Uterus (tissue), 7 donors: ENCODE results near the gene WDR20.

GRCh38 chr14:101927724-101928336 lies 36.5 kb upstream of the DYNC1H1 start:
- PRO-cap, 4 experiments, result peak in 4 of 4 experiments; most common plus-strand start chr14:101928107 (in 3); most common minus-strand start chr14:101927956 (in 1)
- RAMPAGE, long total RNA, 2 experiments, result no peak in any of the 2 experiments
- RRBS, result no CpG with 5 or more reads among the region's 11 CpGs

DNA sequence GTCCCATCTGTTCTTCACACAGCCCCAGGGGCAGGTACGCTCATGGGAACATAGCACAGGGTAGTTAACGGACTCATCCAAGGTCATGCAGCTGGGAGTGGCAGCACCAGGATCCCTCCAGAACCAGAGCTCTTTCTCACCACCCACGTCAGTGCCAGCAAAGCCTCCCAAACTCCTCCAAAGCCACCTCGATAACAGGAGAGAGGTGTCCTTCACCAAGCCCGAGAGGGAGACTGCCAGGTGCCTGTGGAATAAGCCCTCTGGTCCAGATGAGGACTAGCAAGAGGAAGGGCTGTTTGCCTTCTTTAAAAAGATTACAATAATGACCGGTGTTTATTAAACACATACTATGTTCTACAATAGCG lies 11.1 kb upstream of the DYNC1H1 start:
- PRO-cap, 4 experiments, result no peak in any of the 4 experiments
- RAMPAGE, long total RNA, 2 experiments, result no peak in any of the 2 experiments
- RRBS, result no CpG with 5 or more reads among the region's 7 CpGs

DNA sequence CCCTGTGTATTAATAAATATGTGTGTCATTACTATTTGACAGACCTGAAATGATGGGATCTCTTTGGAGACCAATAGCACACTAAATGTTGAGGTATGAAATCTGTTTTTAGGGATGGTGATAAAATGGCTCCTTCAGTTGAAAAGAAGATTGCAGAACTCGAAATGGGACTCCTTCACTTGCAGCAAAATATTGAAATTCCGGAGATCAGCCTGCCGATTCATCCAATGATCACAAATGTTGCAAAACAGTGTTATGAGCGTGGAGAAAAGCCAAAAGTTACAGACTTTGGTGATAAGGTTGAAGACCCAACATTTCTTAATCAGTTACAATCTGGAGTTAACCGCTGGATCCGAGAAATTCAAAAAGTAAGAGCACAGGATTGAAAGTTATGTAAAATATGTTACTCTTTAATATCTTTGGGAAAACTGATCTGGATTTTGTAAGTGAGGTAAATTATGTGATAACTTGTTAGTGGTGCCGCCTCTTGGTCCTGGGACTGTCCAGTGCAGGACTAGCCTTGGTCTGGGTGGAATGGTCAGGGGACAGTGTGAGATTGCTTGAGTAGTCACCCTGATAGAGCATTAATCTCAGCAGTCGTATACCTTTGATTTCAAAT lies 15.3 kb downstream of the DYNC1H1 start:
- PRO-cap, 4 experiments, result no peak in any of the 4 experiments
- RAMPAGE, long total RNA, 2 experiments, result no peak in any of the 2 experiments
- RRBS, result no CpG with 5 or more reads among the region's 8 CpGs

DNA sequence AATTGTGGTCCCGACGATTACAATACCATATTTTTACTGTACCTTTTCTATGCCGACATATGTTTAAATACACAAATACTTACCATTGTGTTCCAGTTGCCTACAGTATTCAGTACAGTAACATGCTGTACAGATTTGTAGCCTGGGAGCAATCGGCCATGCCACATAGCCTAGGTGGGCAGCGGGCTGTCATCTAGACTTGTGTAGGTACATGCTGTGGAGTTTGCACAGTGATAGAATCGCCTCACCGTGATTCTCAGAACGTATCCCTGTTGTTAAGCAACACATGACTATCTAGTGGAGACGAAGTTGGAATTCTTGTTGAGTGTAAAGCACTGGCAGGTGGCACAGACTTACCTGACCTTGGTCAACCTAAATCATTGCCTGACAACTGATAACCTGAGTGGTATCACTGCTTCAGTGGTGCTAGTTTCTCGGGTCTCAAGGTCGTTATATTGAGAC lies 25.5 kb downstream of the DYNC1H1 start:
- PRO-cap, 4 experiments, result no peak in any of the 4 experiments
- RAMPAGE, long total RNA, 2 experiments, result no peak in any of the 2 experiments
- RRBS, result no CpG with 5 or more reads among the region's 11 CpGs

- PRO-cap, 4 experiments, result no peak in any of the 4 experiments
- RAMPAGE, long total RNA, 2 experiments, result start-site peak on the plus strand in 1 of 2 experiments, at chr14:102048466-102048665 at its widest, 29 reads per replicate
- RRBS, result no CpG with 5 or more reads among the region's 23 CpGs
These were observed 38.4 kb downstream of the HSP90AA1 start for GRCh38 chr14:102048346-102048918.

DNA sequence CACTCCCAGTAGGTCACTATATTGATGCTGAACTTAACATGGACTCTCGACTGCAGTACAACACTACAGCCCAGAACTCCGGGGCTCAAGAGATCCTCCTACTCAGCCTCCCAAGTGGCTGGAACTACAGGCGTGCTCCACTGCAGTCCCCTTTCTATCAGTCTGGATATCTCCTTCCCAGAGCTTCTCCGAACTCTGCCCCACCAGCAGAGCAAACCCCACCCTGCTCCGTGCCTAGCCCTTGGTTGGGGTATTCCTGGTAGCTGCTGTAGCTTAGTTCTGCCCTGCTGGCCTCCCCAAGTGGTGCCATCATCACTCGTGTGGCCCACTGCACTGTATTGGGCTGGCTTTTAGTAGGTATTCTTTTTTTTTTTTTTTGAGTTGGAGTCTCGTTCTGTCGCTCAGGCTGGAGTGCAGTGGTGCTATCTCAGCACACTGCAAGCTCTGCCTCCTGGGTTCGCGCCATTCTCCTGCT lies 9.5 kb downstream of the HSP90AA1 start:
- PRO-cap, 4 experiments, result no peak in any of the 4 experiments
- RAMPAGE, long total RNA, 2 experiments, result no peak in any of the 2 experiments
- RRBS, result no CpG with 5 or more reads among the region's 10 CpGs

GRCh38 chr14:102083453-102084209 lies 3.2 kb downstream of the HSP90AA1 start:
- PRO-cap, 4 experiments, result peak in 1 of 4 experiments; most common minus-strand start chr14:102084033 (in 1)
- RAMPAGE, long total RNA, 2 experiments, result no peak in any of the 2 experiments
- RRBS, result no CpG with 5 or more reads among the region's 10 CpGs

DNA sequence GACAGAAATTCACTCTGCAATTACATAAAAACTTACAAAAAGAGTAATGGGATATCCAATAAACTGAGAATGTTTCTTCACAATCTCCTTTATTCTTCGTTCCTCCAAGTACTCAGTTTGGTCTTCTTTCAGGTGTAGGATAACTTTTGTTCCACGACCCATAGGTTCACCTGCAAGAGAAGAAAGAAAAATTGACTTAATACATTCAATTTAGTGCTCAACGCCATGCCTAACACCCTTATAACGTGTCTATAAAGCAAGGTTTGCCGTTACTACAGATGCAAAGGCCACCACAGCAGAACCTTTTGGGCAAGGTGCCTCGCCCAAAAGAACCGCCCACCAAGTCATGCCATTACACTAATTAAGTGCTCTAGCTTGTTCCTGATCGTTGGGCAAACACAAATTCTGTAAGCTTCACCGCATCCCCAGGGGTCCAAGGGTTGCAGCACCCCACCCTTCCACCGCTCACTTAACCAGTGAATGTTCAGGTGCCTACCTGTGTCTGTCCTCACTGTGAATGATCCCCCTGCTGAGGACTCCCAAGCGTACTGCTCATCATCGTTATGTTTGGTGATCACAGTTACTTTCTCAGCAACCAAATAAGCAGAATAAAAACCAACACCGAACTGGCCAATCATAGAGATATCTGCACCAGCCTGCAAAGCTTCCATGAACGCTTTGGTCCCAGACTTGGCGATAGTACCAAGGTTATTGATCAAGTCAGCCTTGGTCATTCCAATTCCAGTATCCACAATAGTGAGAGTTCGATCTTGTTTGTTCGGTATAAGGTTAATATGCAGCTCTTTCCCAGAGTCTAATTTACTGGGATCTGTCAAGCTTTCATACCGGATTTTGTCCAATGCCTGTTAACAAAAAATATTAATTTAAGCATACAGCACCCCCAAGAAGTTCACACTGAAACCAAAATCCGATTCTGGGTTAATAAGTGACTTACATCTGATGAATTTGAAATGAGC lies 1.3 kb downstream of the HSP90AA1 start:
- PRO-cap, 4 experiments, result peak in 1 of 4 experiments; most common minus-strand start position 513 of the sequence (in 1)
- RAMPAGE, long total RNA, 2 experiments, result start-site peak on the minus strand in 1 of 2 experiments, centred at positions 108 to 745 of the sequence, 54 to 435 reads per replicate
- RRBS, result no CpG with 5 or more reads among the region's 19 CpGs

DNA sequence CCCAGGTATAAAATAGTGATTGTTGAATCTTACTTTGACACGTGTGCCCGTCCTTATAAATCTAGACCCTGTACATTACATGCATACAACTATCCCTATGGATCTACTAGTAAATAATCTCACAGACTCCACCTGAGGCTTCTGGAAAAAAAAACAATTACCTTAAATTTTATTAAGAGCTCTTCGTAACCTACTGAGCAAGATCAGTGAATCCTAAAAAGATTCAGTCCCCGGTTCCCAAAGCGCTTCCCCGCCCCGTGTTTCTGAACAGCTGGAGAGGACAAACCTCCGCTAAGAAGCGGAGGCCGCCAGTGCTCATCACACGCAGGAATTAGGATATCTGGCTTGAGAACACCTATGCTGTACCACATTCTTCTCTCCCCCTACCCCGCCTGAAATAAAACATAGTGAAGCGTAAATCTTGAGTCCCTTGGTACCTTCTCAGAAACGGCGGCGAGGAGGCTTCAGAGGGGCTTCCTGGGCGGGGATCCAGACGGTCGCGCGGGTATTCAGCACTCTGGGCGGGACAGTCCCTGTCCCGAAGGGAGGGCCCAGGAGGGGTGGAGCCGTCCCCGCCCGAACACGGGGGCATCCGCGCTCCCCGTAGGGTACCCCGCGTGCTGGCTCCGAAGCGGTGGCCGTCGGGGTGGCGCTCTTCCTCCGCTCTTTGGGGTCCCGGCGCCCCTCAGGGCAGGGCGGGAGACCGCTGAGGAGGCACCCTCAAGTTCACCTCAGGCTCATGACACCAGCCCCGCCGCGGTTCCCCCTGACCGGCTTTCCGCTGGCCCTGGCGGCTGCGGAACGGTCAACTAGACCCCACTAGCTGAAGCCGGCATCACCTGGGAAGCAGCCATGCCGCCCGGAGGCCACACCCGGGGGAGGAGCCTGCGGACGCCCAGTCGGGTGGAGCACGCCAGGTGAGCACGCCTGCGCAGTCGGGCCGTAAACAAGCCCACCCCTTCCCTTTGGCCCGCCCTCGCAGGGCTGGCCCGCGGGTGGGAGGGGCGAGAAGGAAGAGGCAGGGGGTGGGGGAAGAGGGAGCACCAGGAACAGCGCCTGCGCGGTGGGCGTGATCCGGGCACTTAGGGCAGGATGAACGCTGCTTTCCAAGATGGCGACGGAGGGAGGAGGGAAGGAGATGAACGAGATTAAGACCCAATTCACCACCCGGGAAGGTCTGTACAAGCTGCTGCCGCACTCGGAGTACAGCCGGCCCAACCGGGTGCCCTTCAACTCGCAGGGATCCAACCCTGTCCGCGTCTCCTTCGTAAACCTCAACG lies at the start of gene WDR20:
WDR20 (plus strand) TSS at position 1,085 of the 1,280 bp plus-strand sequence.
- PRO-cap, 4 experiments, result peak in 4 of 4 experiments; most common plus-strand start position 1,085 of the sequence (in 3); most common minus-strand start position 811 of the sequence (in 1)
- RAMPAGE, long total RNA, 2 experiments, result start-site peak on the plus strand in 1 of 2 experiments, centred at position 1,095 of the sequence, 365 reads per replicate; start-site peak on the minus strand in 1 of 2 experiments, centred at position 777 of the sequence, 139 reads per replicate
- RRBS, result 3% methylated on average over 21 of the region's 86 CpGs

GRCh38 chr14:102321323-102322070 lies 2.0 kb downstream of the ZNF839 start:
- PRO-cap, 4 experiments, result no peak in any of the 4 experiments
- RAMPAGE, long total RNA, 2 experiments, result no peak in any of the 2 experiments
- RRBS, result no CpG with 5 or more reads among the region's 11 CpGs

- PRO-cap, 4 experiments, result no peak in any of the 4 experiments
- RAMPAGE, long total RNA, 2 experiments, result no peak in any of the 2 experiments
- RRBS, result no CpG with 5 or more reads among the region's 6 CpGs
These were observed 9.6 kb downstream of the CINP start for GRCh38 chr14:102353128-102353525.

DNA sequence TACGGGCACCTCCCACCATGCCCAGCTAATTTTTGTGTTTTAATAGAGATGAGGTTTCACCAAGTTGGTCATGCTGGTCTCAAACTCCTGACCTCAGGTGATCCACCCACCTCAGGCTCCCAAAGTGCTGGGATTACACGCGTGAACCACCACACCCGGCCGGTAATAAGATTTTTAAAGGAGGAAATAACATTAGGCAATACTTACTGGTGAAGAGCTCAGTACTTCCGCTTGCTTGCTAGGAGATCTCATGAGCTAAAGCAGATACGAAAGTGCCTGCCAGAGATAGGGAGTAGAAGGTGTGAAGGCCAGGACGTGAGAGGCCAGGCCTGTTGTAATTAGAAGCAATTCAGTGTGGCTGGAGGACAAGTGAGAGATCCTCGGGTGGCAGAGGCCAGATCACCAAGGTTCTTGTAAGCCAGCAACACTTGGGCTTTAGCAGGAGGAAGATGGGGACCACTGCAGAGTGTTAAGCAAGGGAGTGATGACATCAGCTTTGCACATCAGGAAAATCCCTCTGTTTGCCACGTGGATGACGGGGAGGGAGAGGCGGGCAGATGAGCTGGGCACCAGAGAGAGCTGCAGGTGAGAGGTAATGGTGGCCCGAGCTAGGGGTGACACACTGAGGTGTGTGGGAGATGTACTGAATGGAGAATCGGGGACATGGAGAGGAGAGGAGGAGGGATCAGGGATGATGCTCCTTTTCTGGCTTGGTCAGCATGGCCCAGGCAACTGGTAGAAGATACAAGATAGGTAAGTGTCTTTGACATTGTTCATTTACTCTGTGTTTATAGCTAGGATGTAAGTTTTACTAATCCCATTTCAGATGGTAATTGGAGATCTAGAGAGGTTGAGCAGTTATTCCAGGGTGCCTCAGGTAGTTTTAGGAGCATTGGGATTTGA lies 7.7 kb downstream of the TECPR2 start:
- PRO-cap, 4 experiments, result no peak in any of the 4 experiments
- RAMPAGE, long total RNA, 2 experiments, result no peak in any of the 2 experiments
- RRBS, result no CpG with 5 or more reads among the region's 14 CpGs

GRCh38 chr14:102408260-102409353 lies 45.9 kb downstream of the TECPR2 start:
- PRO-cap, 4 experiments, result no peak in any of the 4 experiments
- RAMPAGE, long total RNA, 2 experiments, result no peak in any of the 2 experiments
- RRBS, result no CpG with 5 or more reads among the region's 8 CpGs

GRCh38 chr14:102560252-102561222 lies 31.9 kb upstream of the RCOR1 start:
- PRO-cap, 4 experiments, result no peak in any of the 4 experiments
- RAMPAGE, long total RNA, 2 experiments, result no peak in any of the 2 experiments
- RRBS, result no CpG with 5 or more reads among the region's 17 CpGs

DNA sequence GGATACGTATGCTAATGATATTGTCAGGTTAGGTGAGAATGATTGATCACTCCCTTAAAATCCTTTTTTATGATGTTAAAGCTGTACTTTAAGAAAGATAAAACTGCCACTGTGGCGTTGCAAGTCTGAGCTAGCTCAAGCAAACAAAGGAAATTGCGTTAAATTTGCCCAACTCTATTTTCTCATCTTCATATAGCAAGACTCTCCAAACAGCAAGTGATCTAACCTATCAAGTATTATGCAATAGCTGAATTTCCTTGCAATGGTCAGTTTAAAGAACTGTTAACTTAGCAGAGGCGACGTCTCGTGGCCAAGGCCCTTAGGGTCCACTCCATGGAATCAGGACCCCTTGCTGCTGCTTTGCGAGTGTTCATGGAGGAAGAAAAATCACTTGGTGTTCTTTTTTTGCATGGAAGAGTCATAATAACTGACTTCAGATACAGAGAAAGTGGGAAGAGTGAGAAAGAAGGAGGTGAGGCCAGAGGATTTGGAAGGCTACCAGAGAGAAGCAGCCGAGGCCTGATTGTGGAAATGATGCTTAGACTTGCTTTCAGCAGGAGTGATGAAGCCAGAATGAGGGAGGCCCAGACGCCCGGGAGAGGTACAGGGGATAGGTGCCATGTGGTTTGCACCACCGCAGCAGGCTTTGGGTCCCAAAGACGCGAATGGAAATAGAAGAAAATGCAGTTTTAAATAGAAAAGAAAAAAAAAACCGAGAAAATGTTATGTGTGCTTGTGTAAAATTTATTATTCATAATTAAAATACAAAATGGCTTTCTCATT lies 2.6 kb downstream of the TRAF3 start:
- PRO-cap, 4 experiments, result no peak in any of the 4 experiments
- RAMPAGE, long total RNA, 2 experiments, result no peak in any of the 2 experiments
- RRBS, result no CpG with 5 or more reads among the region's 14 CpGs

- PRO-cap, 4 experiments, result no peak in any of the 4 experiments
- RAMPAGE, long total RNA, 2 experiments, result no peak in any of the 2 experiments
- RRBS, result no CpG with 5 or more reads among the region's 3 CpGs
These were observed 43.3 kb upstream of the AMN start for GRCh38 chr14:102879136-102879497.

GRCh38 chr14:102882926-102883378 lies 39.5 kb upstream of the AMN start:
- PRO-cap, 4 experiments, result no peak in any of the 4 experiments
- RAMPAGE, long total RNA, 2 experiments, result no peak in any of the 2 experiments
- RRBS, result no CpG with 5 or more reads among the region's 7 CpGs

GRCh38 chr14:102948843-102949466 lies 26.5 kb downstream of the AMN start:
- PRO-cap, 4 experiments, result no peak in any of the 4 experiments
- RAMPAGE, long total RNA, 2 experiments, result no peak in any of the 2 experiments
- RRBS, result 67% methylated on average over 4 of the region's 21 CpGs

DNA sequence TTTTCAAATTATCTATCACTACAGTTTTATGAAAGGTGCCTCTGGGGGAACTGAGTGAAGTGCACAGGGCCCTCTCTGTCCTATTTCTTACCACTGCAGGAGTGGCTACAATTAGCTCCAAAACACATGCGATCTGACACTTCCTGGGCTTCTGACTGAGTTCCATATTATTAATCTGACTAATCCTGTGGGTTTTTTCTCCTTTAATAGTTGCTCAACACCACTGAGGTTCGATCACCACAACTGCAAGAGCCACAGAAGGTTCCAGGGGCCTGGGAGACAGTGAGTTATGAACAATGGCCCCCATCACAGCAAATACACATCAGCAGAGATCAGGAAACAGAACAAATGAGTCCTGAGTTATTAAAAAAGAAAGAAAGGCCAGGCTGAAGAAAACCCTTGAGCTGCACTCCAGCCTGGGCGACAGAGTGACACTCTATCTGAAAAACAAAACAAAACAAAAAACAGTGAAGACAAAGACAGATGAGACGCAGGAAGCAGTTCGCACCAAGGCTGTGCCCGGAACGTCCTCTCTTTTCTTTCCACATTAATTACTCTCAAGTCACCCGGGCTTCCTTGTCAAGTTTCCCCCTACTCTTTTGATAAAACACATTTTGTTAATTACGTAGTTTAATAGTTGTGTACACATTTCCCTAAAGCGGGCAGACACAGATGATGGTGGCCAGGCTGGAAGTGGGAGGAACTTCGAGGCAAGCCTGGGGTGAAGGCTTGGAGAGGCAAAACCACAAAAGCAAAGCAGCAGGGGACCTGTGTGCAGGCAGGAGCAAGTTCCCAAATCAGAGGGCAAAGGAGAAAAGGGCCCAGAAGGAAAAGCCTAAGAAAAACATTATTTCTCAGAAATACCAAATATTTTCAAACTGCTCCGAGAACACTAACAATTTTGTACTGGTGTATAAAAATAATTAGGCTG lies 42.7 kb downstream of the CDC42BPB start:
- PRO-cap, 4 experiments, result peak in 1 of 4 experiments; most common plus-strand start position 467 of the sequence (in 1)
- RAMPAGE, long total RNA, 2 experiments, result no peak in any of the 2 experiments
- RRBS, result 0% methylated on average over 1 of the region's 12 CpGs

GRCh38 chr14:103023675-103024310 lies 33.6 kb downstream of the CDC42BPB start:
- PRO-cap, 4 experiments, result peak in 4 of 4 experiments; most common plus-strand start chr14:103024079 (in 2); most common minus-strand start chr14:103023959 (in 2)
- RAMPAGE, long total RNA, 2 experiments, result no peak in any of the 2 experiments
- RRBS, result no CpG with 5 or more reads among the region's 16 CpGs